Measurements from ENCODE around the gene RSAD2.

DNA sequence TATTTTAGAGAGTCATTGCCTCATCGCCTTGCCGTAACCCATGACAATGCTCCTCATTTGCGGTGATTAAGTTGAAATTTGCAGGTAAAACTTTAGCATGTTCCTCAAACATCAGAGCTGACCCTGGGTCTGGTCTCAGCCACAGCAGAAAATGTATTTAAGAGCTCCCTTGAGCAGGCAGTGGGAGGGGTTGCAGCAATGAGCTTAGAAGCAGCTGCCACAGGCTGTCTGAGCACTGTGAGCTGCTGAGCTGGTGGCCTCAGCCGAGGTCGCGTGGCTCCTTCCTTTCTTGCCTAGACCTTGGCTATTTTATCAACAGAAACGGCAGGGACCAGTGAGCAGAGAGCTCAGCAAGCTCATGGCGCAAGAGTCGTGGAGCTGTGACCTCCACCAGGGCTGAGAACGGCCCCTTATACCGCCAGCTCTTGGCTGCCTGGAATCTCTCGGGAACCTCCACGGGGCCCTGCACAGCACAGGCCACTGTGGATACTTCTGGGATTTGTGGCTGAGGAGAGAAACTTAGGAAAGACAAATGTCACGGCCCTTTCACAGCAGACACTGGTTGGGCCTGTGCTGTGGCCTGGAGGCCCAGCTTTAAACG is 1.4 kb downstream of the ALLC start:
- RRBS = no CpG with 5 or more reads among the region's 15 CpGs

GRCh38 chr2:4283867-4284124 is 580.4 kb downstream of the DCDC2C start:
- RRBS = no CpG with 5 or more reads among the region's 2 CpGs

- RRBS = 56% methylated on average over 9 of the region's 22 CpGs
Observed at GRCh38 chr2:5690773-5691143, 1.4 kb upstream of the SOX11 start.

DNA sequence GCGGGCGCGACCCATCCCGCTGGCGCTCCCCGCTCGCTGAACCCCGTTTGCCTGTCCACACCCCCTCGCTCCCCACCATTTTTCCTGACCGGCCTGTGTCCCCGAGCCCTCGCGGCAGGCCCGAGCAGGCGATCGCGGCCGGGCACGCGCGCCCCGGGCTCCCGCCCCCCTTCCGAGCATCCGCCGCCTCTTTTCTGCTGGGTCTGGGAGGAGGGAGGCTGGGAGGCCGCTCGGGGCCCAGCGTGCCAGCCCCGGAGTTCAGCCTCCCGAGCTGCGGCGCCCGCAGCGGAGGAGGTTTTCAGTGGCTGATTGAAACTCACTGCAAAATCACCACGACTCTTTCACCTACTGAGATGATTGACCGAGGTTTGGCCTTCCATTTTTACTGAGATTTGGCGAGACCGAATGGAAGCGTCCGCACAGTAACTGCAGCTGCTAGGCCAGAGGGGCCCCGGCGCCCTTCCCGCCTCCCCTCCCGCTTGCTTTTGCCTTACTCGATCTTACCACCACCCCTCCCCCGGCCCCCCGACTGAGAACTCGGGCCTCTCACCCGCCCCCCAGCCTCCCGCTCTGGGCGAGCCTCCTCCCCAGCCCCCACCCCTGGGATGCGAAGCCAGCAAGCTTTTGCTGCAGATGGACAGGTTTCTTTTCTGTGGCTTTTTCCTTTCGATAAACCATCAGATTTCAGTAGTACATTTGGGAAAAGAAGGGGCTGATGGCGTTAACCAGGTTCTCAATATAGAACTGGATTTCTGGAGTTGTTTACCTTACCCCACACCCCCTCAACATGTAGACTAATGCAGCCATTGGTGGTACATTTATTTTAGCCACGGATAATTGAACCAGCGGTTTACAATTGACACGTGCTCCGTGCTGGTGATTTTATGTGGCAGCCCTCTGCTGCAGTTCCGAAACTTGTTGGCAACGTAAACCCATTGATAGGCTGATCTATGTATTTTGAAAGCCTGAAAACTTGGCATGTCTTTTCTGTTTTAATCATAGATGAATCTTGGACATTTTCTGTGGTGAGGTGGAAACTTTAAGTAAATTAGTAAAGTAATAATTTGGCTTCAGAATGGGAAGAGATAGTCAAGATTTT is 5.1 kb downstream of the SOX11 start:
- RRBS = 39% methylated on average over 20 of the region's 61 CpGs

- RRBS = 3% methylated on average over 3 of the region's 23 CpGs
Observed at GRCh38 chr2:5932451-5933133, 240.4 kb downstream of the SOX11 start.

DNA sequence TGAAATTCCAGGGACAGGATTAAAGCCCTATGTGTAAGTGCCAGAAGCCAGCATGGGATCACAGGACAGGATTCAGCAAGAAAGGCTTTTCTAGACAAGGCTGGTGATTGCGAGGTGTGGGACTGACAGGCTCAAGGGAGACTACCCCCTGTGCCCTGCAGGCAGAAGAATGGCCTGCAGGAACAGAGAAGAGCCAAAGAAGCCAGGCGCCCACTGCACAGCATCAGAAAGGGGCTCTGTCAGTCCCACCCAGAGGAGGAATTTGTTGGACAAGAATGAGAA is 389.5 kb downstream of the CMPK2 start:
- RRBS = no CpG with 5 or more reads among the region's 2 CpGs

DNA sequence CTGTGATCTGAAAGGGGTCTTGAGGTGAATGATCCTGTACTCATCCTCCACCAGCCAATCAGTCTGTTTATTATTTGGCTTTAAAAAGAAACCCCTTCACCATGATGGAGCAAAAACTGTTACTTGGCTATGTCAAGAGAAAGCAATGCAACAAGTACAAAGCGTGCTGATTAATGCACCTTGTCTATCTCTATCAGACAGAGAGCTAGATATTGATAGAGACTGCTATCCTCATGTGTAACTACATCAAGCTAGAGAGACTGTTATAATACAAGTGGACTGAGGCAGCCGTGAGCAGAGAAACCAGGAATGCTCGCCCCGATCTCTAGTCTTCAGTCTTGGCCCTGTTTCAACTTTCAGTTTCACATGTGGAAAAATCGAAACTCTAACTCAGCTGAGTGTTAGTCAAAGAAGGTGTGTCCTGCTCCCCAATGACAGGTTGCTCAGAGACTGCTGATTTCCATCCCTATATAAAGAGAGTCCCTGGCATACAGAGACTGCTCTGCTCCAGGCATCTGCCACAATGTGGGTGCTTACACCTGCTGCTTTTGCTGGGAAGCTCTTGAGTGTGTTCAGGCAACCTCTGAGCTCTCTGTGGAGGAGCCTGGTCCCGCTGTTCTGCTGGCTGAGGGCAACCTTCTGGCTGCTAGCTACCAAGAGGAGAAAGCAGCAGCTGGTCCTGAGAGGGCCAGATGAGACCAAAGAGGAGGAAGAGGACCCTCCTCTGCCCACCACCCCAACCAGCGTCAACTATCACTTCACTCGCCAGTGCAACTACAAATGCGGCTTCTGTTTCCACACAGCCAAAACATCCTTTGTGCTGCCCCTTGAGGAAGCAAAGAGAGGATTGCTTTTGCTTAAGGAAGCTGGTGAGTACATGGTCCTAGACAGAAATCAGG is at the start of gene RSAD2:
Gene RSAD2, plus strand, starts transcription at position 500 of the 899 bp plus-strand sequence.
- RRBS = no CpG with 5 or more reads among the region's 9 CpGs

- RRBS = 15% methylated on average over 21 of the region's 72 CpGs
Observed at GRCh38 chr2:6917727-6918390, 647 bp downstream of the RNF144A start.

DNA sequence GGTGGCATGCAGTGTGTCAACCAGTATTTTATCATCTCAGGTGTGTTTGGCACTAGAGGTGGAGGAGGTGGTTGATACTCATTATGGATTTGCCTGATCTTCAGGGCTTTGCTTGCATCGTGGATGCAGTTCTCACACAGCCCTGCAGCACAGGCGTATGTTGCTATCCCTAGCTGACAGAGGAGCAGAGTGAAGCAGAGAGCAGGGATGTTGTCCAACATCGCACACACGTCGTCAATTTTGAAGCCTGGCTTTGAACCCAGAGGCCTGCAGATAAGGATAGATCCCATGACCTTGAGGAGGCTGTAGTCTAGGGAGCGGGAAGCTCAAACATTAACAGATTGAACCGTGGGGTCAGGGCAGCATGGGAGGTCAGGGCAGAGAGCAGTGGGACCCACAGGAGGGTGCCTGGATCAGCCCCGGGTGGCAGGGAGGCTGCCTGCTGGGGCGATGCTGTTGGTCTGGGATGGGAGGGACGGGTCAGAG is 4.2 kb downstream of the RNF144A start:
- RRBS = no CpG with 5 or more reads among the region's 10 CpGs

DNA sequence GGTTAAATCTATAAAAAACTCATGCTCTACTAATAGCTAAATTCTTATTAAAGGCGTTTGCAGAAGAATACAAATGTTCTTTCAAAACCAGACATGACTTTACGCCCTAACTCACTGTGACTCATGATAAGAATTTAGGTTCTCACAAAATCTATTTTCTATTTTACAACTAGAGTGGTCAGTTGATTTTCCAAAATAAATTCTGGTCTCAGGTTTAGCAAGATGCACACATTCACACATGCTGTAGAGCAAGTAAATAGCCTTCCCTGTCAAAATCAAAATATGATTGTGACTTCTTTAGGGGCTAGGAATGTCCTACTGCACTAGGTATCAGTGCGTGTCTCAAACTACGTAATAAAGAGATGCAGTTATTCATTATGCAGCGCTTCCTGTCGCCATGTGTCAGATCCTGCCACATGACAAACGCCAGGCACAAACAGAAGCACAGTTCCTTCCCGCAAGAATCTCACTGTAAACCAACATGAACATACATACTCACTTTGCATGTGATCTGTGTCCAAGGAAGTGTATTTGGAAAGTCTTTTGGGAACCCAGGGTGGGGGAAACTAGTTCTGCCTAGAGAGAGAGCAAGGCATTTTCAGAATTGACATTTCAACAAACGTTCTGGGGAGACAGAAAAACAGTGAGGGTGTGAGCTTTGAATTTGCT is 599.8 kb downstream of the RNF144A start:
- RRBS = no CpG with 5 or more reads among the region's 9 CpGs

DNA sequence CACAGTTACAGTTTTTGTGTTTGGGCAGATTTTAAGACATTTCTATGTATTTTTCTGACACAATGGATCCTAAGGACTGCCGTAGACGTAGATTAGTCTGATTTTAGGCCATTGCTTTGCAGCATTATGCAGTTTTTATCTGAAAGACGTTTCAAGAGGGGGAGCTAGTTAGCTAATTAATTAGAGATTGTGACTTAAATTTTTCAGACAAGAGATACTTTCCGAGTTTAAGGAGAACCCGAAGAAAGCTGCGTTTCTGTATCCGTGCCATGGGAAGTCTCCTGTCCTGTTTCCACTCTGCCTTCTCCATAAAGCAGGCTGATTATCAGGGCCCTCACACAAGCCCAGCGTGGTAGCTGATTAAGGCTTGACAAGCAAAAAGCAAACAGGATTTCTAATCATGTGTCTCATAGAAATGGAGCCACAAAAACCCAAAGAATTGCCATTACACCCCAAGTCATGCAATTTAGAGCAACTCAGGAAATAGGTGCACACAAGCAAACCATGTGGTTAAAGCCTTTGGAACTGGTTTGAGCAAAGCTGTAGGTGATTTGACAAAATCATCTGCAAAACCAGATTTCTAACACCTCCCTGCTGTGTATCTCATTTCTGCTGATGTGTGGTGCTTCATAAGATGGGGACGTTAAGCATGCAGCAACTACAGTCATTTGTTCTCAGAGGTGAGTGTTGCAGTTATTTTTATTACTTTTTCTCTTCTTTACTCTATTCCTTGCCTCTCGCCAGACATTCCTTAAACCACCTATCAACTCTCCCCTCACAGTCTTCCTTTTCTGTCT is 808.2 kb downstream of the RNF144A start:
- RRBS = no CpG with 5 or more reads among the region's 10 CpGs

DNA sequence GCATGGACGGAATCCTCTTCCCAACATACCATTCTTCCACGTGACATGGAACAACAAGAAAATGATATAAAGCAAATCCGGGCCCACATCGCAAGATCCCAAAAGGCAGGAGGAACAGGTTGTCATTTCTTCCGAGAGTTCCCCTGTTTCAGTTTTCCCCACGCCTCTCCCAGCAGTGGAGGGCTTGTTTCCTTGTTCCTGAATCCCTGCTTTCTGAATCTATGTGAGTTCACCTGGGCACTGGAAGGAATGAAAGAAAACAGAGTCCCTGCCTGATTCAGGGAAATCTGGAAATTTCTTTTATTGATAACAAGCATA is 562.5 kb upstream of the ID2 start:
- RRBS = no CpG with 5 or more reads among the region's 6 CpGs

DNA sequence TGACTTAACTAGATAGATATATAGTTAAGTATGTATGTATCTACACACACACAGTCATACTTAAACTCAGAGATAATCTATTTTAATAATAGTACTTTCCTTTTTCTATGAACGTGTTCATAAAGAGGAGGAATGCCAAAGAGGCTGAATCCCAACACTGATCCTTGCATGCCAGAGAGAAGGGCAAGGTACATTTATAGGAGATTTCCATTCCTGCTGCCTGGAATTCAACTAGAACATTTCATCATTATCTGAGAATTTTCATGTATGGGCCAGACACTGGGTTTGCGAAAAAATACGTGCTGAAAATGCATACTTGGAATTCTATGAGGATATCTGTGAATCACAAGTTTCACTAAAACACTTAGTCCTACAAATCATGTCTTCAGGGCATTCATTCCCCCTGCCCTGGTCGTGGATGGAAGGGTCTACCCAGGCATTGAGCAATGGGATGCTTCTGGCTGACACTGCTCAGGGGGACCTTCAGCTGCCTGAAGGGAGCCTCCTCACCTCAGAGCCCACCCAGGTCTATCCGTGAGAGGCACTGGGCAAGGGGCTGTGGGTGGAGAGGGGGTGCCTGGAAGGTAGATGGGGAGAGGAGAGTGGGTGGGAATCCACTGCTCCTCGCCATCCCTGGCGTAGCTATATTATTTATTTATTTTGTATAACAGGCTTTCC is 560.8 kb upstream of the ID2 start:
- RRBS = no CpG with 5 or more reads among the region's 7 CpGs

DNA sequence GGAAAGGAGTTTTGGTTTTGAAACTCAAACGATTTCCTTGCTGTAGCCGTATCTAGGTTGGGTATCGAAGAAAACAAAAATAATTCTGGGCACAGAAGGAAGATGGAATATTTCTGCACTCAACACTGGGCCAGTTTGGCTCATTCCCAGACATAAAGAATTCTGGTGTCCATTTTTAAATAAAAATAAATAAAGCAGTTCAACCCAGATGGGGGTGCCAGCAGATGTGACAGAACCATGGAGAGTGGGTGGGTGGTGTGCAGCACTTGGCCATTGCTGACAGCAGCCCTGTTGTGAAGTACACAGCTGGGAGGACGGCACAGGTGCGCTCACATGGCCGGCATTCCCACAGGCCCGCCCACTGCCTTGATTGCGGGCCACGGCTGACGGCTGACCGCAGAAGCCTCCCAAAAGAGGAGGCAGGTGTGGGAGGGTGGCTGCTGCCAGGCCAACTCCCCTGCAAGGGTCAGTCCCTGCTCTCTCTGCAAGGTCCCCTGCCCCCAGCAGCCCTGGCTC is 351.9 kb upstream of the ID2 start:
- RRBS = no CpG with 5 or more reads among the region's 11 CpGs

DNA sequence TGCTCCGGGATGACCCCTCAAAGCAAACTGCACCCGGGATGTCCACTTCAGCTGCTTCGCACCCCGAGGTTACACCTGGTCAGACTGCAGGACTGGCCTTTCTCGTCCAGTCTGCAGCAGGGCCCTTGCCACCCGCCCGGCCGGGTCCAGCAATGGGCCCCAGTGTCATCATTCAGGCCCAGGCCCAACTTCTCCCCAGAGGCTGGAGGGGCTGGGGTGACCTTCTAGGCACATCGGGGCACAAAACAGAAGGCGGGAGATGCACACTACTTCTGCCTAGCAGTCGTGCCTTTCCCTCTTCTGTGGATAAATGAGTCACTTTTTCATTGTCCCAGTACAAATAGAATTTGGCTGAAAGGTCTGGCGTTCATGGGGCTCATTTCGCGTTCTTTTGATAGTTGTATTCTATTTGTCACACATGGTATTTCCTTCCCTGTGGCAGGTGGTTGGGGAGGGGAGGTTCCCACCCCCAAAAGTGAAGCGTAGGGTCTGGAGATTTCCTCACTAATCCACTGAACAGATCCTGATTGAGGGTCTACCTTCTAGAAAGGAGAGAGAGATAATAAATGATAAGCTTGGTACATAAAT is 56.9 kb upstream of the ID2 start:
- RRBS = 92% methylated on average over 3 of the region's 15 CpGs

DNA sequence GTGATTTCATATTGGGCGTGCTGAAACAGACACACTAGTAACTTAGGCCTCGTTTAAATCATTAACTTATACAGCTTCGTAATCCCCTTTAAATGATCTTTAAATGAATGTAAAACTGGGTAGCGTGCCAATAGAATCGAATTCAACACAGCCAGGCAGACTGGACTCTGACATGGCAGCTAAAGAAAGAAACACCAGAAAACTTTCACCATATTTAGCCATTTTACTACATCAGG is 2.3 kb upstream of the ID2 start:
- RRBS = no CpG with 5 or more reads among the region's 5 CpGs

DNA sequence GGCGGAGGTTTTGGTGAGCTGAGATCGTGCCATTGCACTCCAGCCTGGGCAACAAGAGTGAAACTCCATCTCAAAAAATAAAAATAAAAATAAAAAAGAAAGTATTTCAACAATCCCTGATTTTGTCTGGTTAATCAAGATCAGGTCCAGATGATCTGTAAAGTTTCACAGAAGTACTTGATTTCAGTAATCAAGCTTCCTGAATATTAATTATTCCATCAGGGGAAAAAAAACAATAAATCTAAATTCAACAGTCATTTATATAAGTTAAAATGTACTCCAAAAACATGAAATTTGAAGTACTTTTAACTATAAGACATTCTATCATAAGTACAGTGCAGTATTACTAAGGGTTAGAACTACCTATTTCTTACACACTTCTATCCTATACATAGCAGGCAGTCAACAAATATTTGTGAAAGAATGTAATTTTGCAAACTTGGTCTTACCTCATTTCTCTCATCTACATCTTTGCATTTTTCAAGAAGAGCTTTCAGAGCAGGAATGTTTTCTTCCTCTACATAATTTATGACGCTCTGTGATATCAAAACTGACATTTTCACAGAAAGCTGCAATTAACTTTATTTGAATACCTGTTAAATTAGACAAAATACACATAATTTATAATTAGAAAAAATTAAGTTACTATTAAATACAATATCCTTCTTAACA is 10.7 kb downstream of the KIDINS220 start:
- RRBS = no CpG with 5 or more reads among the region's 3 CpGs

DNA sequence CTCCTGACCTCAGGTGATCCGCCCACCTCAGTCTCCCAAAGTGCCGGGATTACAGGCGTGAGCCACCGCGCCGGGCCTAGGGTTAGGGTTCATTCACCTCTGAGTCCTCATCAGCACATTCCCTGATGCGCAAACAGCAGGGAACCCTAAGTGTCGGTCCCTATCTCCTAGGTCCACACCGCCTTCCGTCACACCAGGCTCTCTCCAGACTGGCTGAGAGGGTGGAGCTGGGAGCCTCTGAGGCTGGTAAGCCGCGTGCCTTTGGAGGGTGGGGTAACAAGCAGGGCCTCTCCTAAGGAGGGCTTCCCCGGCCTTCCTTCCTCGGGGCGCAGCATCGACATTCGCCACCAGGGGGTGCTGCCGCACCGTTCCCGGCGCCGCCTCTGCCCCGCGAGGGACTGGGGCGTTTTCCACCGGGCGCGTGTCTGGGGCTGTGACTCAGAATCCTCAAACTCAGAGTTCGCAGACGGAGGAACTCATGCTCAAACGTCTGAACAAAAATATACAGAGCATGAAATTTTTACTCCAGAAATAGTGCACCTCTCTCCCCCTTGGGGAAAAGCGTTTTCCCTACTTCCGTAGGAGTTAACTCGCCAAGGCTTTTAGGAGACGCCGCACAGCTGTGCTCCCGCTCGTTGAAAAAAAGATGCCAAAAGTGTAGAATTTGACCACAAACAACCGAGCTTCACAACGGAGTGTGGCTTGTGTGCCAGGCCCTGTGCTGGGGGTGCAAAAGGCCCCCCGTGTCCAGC is 63.9 kb upstream of the ASAP2 start:
- RRBS = 1% methylated on average over 14 of the region's 41 CpGs

DNA sequence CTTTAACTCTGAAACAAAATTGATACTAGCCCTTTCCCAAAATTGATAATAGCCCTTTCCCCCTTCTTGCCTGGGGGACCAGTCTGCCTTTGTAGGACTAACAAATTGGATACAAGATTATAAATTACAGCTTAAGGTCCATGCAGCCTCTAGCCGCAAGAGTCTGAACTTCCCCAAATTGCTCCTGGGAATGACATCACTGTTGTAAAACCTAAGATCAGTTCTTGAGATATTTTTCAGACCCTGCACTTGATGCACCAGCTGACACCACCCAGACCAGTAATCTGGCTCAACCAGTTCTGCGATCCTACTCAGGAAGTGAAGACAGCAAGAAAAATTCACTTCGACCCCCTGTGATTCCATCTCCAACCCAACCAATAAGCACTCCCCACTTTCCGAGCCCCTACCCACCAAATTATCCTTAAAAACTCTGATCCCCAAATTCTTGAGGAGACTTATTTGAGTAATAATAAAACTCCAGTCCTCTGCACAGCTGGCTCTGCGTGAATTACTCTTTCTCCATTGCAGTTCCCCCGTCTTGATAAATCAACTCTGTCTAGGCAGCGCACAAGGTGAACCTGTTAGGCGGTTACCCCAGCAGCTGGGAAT is 35.8 kb upstream of the ASAP2 start:
- RRBS = no CpG with 5 or more reads among the region's 8 CpGs

GRCh38 chr2:9235311-9235818 is 28.8 kb downstream of the ASAP2 start:
- RRBS = 100% methylated on average over 1 of the region's 11 CpGs